Subcutaneous preadipocyte (primary cell): ENCODE results near the genes TMEM232 and NREP.

GRCh38 chr5:107511859-107512517 lies 158.7 kb downstream of the EFNA5 start:
- CAGE, long polyA plus RNA = no peak

DNA sequence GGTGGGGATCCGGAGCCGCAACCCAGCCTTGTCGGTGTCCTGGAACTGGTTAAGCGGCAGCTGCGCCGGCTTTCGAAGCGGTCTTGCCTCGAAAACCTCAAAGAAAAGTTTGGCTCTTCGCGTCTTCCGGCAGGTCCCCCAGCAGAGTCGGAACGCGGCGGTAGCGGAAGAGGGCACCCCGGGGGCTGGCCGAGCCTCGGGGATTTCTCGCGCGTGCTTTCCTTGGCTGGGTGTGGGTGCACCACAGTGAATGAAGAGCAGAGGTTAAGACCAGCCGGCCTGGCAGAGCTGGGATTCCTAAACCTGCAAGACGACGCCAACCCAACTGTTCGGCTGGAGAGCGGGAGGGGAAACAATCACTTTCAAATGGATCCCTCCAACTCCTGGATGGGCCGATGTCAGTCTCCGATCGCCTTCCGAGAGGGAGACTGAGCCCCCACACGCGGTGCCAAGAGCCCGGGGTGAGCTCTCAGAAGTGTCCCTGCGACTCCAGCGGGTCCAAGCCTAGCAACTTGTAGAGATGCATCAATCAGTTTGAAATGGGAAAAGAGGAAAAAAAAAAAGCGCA lies 718 bp upstream of the EFNA5 start:
- CAGE, long polyA plus RNA = no peak

- CAGE, long polyA plus RNA = no peak
Measured at GRCh38 chr5:108212889-108213311, 169.0 kb downstream of the FBXL17 start.

DNA sequence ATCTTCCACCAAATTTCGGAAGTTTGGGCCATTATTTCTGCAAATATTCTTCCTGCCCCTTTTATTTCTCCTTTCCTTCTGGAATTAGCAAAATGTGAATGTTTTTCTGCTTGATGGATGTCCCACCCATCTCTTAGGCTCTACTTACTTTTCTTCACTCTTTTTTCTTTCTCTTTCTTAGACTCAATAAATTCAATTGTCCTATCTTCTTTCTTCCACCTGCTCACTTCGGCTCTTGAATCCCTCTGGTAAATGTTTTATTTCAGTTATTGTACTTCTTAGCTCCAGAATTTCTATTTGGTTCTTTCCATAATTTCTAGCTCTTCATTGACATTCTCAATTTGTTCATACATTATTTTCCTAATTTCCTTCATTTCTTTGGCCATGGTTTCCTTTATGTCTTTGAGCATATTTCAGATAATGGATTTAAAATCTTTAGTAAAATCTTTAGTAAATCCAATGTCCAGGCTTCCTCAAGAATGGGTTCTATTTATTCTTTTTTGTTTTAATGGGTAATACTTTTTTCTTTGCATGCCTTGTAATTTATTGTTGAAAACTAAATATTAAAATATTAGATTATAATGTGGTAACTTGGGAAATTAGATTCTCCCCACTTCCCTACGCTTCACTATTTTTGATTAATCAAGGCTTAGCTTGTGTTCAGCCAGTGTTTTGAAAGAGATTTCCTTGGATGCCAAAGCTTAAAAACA lies 21.1 kb downstream of the FBXL17 start:
- CAGE, long polyA plus RNA = no peak

- CAGE, long polyA plus RNA = no peak
Measured at GRCh38 chr5:109326962-109327284, 82.9 kb downstream of the PJA2 start.

DNA sequence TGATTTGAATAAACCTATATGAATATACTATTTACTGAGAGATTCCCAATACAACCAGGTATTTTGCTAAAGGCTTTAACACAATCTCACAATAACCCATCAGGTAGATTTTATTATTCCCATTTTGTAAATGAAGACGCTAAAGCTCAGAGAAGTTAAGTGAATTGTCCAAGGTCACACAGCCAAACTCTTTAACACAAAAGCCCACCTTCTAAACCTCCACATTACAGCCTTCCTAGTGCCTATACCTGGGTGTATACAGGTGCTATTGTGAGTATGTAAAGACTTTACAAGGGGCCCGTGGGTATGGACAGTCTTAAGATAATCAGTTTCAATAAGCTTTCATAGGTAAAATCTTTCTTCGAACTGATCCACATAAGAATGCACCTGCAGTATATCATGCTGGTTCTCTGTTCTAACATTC lies 59.2 kb downstream of the PJA2 start:
- CAGE, long polyA plus RNA = no peak

DNA sequence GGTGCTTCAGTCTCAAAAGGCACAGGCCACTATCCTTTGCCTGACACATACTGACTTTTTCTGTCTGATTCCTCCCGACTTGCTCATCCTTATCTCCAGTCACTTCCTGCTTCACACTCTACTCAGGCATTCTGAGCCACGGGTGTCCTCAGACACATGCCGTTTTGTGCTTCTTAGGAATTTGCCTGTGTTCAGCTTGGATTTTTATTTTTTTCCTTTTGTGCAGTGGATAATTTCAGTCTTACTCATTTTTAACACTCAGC lies 54.0 kb downstream of the MAN2A1 start:
- CAGE, long polyA plus RNA = no peak

GRCh38 chr5:109805380-109805996 lies 115.8 kb downstream of the MAN2A1 start:
- CAGE, long polyA plus RNA = no peak

DNA sequence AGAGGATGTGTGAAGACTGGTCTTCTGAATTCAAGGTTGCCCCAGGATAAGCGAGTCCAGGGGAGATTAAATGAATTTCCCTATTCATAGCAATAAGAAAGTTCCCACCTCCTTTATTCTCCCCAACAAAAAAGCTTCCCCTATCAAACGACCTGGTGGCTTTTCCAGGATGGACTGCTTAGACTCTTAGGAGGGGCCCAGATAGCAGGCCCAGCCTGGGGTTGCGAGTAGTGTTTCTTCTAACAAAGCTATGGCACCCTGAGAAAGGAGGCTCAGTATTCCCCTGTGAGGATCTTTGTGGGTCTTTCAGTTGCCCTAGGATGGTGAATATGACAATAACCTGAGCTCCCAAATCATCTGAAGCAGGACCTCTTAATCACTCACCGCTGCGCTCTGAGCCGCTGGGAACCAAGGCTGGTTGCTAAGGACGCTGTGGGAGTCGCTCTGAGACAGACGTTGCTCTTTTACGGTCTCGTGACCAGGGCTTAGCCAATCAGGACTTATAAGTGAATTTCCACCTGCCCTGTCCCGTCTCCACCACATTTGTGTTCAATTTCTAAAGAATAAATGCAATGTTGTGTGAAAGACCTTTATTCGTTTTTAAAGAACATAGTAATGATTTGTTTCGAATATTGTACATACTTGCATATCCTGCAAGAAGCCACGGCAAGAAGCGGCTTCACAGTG lies at the start of gene TMEM232:
Gene TMEM232, minus strand, starts transcription at position 429 of the 687 bp plus-strand sequence.
- CAGE, long polyA plus RNA = no peak

DNA sequence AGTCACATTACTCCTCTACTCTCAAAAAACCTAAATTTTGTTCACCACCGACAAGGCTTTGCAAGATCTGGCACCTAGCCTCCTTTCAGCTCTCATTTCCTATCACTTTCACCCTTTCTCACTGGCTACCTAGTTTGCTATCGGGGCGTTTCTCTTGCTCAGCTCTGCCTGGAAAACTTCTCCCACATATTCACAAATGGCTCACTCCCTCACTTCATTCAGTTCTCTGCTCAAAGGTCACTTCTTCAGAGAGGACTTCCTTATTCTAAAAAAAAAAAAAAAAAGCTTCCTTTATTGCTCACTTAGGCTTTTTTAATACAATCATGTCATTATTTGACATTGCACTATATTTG lies 2.1 kb upstream of the SLC25A46 start:
- CAGE, long polyA plus RNA = no peak

DNA sequence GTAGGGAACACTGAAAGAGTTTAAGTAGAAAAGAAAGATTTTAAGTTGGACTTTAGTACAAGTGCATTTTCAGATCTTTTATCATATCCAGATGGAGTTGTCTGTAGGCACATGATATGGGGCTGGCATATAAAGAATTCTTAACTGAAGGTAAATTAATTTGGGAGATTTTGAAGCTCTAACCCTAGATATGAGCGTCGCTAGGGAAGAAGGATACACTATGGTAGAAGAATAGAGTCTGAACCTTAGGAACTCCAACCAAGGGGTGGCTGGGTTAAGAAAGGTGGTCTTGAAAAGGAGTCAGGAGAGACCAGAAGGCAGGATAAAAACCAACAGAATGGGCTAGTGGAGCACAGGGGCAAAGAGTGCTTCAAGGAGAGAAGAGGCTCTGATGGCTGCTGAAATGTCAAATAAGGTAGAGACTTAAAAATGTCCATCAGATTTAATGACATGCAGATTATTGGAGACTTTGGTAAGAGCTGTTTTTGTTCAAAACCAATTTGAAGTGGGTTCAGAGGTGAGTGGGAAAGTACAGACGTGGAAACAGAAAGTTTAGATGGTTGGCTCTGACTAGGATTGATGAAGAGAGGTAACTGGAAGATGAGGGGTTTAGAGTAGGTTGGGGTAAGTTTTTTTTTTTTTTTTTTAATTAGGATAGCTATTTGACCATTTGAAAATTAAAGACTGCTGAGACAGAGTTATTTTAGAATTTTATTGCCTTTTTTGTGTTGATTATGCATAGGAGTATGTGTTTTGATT lies 14.0 kb downstream of the SLC25A46 start:
- CAGE, long polyA plus RNA = no peak

- CAGE, long polyA plus RNA = no peak
Measured at GRCh38 chr5:111127208-111128376, 35.4 kb downstream of the WDR36 start.

DNA sequence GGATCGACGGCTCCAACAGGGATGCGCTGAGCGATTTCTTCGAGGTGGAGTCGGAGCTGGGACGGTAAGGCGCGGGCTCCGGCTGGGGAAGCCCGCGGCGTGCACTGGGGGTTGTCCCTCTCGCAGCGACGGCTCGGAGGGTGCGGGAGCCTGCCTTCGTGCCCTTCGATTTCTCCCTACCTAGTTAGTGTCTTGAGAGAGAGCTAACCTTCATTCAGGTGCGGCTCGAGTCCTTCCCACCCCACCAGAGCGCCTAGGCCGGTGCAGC lies 331 bp downstream of the CAMK4 start:
- CAGE, long polyA plus RNA = no peak

GRCh38 chr5:111227135-111227615 lies 3.0 kb downstream of the CAMK4 start:
- CAGE, long polyA plus RNA = no peak

DNA sequence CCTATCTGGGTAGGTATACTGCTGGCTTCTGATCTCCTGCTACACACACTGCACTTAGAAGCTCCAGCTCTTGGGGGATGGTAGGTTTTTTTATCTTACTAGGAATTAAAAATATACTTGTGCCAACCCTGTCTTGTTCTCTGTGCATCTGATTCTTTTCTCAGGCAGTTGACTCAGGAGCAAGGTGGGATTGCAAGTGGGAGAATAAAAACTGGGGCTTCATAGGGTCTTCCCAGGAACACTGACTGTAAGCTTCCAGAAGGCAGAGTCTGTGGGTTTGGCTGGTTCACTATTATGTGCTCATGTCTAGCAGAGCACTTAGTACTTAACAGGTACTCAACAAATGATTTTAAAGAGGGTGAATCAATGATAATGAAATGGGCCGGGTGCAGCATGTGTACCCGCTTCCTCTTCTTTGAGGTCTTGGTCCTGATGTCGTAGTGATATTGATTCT lies 5.5 kb downstream of the CAMK4 start:
- CAGE, long polyA plus RNA = no peak

GRCh38 chr5:111734216-111735039 lies 22.6 kb downstream of the NREP start:
- CAGE, long polyA plus RNA = no peak

- CAGE, long polyA plus RNA = no peak
Measured at GRCh38 chr5:111757118-111757629, at the start of gene NREP. TSS of gene NREP (minus strand) at chr5:111757194.

DNA sequence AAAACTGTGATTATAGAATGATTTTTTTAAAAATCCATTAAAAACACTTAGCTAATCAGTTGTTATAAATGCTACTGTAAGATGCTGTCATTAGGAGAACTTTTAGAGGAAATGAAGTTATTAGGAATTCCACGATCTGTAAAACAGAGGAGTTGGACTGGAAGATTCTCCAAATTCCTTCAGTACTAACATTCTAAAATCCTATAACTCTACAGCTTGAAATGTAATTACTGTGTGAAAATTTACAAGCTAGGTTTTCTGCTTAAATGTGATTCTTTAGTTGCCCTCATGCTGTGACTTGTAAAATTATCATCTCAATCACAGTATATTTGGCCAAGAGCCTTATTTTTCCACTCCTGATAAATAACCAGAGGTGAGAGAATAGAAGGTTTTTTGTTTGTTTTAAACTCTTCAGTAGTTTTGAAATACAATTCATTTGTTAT lies 14.9 kb upstream of the NREP start:
- CAGE, long polyA plus RNA = no peak

- CAGE, long polyA plus RNA = no peak
Measured at GRCh38 chr5:112338319-112338857, 80.7 kb downstream of the EPB41L4A start.

DNA sequence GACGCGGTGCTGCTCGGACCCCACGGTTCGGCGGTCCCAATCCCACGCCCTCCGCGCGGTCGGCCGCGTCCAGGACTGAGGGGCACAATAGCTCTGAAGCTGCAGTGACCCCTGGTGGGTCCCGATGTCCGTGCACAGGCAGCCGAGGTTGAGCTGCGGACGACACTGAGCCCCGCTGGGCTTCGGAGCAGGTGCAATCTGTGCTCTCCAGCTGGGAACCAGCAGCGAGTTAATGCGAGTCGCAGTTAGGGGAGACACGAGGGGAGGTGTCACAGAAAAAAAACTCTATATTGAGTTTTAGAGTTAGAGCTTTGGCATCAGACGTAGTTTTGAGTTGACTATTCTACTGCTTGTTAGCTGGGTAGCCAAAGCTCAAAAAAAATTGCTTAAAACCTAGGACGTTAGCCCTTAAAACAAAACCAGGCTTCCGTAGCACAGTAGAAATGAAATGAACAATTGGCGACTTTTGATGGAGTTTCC lies 1.3 kb upstream of the EPB41L4A start:
- CAGE, long polyA plus RNA = no peak